ENCODE measurements around a stretch of chr18.

- PRO-cap: no peak
Observed at GRCh38 chr18:75205436-75206029, 3.4 kb downstream of the PTGR3 start.

DNA sequence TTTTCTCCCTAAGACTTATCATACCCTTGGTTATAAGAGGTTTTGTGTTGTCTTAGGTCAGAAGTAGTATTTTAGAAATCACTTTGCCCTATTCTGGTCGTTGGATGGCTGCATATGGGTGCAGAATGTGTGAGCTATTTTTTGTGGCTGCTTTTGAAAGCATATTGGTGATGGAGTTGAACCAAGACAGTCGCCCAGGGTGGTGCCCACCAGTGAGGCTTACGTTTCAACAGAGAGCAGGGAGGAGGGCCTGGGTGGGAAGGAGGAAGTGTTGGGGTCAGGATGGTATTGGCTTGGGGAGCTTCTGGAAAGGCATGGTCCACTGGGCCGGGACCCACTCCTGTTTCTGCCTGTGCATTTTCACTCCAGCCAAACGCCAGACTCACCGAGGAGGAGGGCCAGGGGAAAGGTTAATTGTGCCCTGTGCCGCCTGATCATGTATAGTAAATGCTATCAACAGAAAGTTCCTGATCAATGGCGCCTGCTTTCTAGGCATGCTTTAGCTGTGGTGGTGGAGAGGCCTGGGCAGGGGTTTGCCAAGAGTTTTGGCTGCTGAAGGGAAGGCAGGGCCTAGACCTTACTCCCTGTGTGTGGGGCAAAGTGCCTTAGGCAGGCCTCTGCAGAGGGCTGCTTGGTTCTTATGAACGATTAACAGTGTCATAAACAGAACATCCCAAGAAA is 6.1 kb downstream of the TSHZ1 start:
- PRO-cap: no peak

DNA sequence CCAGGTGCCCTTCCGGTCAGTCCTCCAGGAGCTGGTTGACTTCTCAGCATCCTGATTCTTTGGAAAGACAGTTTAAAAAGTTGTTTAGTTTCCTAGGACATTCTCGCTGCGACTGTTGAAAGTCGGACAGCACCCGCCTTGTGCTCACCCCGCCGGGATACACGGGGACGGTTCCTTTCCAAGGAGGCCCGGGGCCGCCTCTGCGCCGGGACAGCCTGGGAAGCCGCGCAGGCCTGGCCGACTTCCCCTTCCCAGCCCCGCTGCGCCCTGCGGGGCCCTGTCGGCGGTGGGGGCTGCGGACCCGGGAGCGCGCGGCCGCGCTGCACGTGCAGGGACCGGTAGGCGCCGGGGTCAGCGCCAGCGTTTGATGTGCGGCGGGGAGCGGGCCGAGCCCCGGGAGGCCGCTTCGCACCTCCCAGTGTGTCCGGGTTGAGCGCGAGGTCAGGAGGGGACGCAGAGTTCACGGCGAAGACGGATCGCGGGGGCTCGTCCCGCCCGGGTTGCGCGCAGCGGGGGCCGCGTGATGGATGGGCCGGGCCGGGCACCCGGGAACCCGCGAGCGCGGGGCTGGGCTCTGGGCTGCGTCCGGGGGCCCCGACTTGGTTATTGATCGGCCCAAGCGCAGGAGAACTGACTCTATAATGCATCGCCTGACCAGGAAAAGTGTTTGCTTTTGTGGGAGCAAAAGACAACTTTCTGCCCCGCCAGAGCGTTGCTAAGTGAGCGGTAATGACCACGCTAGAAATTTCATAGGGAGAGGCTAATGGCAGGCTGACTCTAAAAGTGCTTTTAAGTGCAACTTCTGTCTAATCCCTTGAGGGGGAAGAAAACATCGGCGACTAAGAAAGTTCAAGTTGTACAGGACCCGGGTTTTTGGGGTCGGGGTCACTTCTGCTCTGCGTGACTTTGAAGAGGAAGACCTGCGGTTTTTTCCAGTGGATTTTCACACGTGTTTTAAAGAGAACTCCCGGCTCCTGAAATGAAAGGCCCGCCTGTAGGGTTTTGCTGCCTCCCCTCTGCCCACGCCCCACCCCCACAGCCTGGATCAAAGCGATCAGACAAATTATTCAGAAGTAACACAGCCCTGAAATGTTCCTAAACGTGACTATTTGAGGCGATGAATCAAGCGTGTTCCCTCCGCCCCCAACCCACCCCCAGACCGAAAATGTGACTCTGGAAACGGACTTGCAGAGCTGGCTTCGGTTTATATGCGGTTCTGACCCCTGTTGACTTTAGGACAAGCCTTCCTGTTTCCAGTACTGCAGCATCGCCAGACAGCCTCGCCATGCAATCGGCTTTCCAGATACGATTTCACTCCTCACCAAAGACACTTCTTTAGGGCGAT is 28.3 kb upstream of the SMIM21 start:
- PRO-cap: no peak

DNA sequence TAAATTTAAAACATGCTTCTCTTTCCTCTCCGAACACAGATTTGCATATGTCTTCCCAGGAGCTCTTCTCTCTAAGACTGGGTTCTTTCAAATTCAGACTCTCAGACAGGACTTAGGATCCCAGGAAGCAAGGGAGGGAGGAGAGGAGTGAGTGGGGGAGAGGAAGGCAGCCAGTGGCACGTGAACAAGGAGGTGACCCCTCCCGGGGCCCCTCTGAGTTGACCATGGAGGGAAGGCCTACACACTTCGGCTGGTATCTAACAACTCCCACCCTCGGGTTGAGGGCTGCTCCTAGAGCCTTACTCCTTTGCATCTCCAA is 344.3 kb downstream of the ZNF516 start:
- PRO-cap: no peak

DNA sequence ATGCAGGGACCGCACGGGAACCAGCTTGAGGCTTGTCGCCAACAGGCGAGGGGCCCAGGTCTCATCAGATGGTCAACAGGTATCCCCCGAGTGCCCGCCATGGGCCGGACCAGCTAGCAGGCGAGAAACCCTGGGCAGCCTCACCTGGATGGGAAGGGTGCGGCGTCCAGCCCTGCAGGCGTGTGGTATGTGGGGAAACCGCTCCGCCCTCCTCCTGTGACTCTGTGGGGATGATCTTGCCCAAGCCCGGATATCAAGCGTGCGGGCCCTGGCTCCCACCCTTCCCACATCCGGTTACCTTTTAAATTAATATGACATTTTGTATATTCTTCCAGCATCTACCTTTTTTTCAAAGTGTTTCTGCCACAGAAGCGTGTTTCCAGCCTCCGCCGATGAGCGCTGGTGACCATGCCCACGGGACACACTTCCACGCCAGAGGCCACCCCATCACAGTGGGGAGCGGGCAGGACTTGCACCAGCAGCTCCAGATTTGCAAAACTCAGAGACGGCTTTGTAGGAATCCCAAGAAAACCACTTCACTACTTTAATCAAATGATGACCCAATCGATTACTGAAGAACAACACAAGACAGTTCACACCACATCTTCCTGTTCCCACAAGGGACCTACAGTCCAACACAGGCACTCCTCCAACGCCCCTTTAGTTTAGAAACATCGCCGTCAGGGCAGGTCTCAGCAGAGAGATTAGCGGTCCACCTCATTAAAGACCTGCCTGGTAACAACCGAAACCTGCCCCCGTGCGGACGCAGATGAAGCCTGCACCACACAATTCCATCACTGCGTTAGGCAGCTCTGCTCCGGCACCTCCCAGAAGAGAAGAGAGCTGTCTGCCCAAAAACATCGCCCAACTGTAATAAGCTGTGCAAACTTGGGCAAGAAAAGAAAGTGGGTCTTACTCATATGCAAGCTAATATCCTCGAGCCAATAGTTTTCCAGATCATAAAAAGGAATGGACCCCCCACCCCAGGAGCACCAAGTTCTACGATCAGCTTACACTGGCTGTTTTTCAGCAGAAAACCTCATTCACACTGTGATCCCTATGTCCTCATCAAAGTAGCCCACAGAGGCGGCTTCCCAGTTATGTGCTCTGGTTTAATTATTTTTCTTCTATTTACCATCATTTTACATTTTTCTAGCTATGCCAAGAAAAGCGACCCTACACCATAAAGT is 32.9 kb downstream of the ZNF516 start:
- PRO-cap: no peak

- PRO-cap: no peak
Observed at GRCh38 chr18:76486159-76486902, 8.7 kb downstream of the ZNF516 start.

GRCh38 chr18:76493521-76493815 is 1.6 kb downstream of the ZNF516 start:
- PRO-cap: no peak

DNA sequence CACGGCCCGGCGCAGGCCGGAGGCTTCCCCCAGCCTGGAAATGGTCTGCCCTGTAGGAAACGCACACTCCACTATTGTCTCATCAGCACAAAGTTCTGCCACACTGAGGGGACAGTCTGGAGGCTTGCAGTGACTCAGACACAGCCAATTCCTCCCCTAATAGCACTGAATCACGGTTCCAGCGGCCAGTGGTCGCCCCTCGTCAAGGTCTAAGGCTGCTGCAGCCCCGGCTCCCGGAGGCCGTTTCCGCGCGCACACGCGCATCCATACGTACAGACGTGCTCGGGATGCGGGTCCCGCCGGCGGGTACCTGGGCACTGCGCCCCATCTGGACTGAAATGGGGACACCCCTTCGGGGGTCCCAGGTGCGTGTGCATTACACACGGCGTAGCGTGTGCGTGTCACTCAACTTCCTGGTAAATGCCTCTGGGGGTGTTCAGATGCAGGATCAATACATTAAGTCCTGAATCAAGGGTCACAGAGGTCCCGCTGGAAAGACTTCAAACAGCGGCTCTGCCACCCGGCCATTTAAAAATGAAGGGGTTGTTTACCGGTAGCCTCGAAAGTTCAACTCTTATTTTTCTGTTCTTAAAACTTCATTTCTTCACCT is 485 bp upstream of the ZNF516 start:
- PRO-cap: bidirectional peak, plus-strand start at position 101 of the sequence, minus-strand start outside the sequence; bidirectional peak, plus-strand start outside the sequence, minus-strand start at position 530 of the sequence

- PRO-cap: no peak
Observed at GRCh38 chr18:76564996-76565703, 70.1 kb upstream of the ZNF516 start.

DNA sequence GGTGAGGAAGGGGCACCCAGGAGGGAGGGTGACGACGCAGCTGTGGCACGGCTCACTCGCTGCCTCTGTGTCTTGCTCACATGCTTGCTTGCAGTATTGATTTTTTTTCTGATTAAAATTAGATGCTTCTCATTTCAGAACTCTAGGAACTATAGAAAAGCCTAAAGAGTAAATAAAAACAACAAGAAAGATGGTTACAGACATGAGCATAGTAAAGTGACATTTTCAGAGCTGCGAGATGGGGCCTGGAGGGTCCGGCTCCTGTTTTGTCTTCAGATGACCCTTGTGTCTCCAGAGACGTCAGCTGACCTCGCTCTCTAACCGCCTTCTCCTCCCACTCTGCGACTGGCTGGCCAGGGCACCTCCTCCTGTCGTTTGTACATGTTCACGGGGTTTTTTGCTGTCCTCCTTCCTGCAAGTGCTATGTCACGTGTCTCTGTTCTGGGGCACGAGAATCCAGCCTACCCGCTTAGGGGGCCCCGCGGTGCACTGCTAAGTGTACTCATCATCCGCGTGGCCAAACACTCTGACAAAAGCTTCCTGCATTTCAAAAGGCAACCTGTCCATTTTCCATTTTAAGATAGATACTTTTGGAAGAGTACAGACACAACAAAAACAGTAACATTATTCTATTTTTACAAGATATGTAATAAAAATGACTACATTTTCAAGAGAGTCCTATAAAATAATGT is 65.5 kb upstream of the ZNF236 start:
- PRO-cap: no peak

DNA sequence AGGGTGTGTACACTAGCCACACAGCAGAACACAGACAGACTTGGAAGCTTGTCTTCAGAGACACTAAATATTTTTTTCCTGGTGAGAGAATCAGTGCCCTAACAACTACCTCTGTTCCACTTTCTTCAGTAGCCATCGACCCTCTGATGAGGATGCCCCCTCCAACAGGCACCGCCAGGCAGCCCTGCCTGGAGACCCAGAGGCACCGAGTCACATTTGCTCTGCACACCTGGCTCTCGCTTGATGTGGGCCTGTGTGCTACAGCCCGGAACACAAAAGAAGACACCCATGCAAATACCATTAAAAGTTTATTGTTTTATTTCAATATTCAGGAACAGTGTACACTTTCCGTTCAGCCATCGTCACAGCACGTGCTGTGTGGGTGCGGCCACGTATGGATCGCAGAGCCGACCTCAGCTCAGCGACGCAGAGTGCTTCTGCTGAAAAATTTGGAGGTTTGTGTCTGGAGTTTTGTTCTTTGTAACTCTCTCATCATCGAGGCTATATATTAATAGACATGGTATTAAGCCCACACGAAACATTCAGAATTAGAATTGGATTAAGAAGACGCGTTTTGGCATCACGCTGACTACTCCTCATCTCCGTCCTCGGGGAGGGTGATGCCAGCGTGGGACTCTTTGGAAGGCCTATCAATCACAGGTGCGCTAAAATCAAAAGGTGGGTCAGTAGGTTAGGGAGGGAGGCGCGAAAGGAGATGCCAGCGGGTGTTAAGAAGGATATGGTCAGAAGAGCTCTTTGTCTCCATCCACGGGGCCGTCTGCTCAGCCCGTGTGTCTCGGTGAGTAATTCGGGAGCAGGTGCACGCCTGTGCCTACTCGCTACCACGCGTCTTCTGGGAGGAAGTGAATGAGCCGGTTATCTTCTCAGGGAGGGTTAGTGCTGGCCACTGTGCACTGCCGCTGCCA is 153.8 kb downstream of the MBP start:
- PRO-cap: no peak

GRCh38 chr18:76979464-76980000 is 153.1 kb downstream of the MBP start:
- PRO-cap: no peak

GRCh38 chr18:77025098-77025744 is 107.4 kb downstream of the MBP start:
- PRO-cap: no peak

DNA sequence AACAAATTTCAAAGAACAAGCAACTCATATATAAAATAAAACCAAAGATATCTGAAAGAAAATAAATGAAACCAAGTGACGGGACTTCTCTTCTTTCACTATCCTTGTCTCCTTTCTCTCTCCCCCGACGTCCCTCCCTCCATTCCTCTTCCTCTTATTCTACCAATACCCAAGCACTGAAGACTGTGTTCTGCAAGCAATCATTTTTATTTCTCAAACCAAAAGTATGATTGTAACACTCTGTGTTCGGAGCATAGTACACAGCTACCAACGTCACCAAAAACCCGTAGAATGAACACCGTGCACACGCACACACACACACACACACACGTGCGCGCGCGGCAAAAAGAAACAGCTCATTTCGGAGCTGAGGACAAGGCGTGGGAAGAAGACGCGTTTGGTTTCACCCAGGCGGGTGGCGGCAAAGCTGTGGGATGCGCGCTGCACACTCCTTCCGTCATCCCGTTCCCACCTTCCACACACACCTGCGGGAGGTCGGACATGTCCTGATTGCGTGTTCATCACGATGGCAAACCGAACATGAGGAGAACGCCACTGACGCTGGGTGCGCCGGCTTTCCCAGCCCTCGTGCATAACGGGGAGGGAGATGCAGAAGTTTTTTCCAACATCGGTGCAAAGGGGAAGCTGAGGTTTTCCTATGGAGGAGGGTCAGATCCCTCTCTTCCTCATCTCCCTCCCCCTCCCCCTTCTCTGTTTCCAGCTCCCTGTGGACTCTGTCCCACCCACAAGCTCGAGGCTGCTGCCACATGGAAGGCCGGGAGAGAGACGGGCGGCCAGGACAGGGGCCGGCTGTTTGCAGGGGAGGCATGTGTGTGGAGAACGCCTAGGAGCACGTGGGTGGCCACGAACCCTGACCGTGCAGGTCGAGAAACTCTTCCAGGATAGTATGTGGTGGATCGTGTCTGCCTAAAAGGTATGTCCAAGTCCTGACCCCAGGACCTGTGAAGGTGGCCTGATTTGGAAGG is 20.4 kb downstream of the MBP start:
- PRO-cap: bidirectional peak, plus-strand start at position 768 of the sequence, minus-strand start at position 594 of the sequence

GRCh38 chr18:78510236-78510733 is 469.3 kb upstream of the SALL3 start:
- PRO-cap: no peak

- PRO-cap: no peak
Observed at GRCh38 chr18:78978690-78979507, 719 bp upstream of the SALL3 start.

- PRO-cap: no peak
Observed at GRCh38 chr18:79146021-79146569, 76.9 kb downstream of the ATP9B start.

DNA sequence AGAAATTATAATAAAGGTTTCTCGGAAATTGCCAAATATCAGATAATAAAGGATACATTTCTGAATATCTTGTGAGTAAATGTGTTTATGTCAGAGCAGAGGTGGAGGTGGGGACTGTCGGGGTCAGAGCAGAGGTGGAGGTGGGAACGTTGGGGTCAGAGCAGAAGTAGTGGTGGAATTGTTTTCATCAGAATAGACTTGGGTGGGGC is 131.3 kb downstream of the ATP9B start:
- PRO-cap: no peak

DNA sequence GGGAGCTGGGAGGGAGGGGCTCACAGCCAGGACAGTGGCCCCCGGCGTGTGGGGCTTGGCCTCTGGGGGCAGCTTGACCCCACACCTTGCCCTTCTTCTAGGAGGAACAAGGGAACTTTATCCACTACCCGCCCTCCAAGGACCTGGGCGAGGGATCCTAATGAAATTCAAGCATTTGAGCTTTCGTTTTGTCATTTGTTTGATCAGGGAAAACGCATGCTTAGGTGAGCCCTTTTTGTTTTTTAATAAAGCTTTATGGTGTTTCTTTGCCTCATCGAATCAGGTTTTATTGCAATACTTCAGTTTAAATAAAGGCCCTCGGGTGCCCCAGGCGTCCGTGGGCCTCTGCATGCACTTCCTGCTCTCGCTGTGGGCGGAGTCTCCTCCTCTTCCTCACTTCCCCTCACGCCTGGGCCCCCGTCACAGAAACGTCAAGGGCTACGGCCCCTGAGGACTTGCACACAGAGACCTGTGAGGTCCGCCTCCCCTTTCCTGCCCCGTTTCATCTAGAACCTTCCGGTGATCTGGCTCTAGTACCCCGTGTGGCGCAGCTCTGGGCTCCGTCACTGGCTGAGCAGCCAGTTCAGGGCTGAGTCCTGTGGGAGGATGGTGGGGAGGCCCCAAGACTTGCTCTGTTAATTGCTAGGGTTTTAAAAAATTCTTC is 9.9 kb downstream of the NFATC1 start:
- PRO-cap: bidirectional peak, plus-strand start at position 509 of the sequence, minus-strand start at position 369 of the sequence

- PRO-cap: no peak
Observed at GRCh38 chr18:79526917-79527854, 131.5 kb downstream of the NFATC1 start.